HT1080 (cell line): ENCODE measurements around the gene NRN1L.

DNA sequence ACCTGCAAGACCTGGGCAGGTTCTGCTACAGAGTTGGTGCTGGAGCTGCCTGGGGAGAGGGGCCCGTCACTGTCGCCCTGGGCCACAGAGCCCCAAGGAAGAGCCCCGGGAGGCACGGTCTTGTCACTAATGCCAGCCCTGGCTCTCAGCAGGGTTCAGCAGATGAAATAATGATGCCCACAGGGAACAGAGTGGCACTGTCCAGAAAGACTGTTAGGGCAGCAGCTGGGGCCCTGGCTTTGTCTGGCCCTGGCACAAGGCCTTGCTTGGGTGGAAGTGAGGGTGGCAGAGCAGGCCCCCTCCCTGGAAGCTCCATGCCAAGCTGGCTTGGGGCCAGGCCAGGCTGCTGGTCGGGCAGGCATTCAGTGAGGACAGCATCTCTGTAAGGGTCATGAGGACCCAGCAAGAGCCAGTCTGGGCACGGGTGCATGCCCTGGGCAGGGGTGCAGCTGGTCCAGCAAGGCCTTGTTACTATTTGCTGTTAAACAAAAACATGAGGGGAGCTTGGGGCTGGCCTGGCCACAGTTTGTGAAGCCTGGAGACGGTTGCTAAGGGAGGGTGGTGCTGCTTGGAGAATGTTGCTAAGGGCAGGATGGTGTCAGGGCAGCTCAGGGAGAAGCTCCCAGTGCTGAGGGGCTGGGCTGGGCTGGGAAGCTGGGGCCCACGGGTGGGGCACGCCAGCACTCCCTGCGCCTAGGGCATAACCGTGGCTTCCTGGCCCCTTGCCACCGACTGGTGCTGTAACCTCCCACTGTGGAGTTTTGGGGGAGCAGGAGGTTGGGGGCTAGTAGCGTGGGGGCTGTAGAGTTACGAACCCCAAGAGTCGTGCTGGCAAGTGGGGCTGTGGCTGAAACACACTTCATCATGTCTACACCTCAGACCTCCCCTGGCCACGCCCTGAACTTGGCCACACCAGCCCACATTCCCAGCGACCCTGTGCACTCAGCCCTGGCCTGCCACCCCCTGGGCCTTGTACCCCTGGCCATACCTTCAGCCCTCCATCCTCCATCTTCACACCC lies 1.8 kb downstream of the TPPP3 start:
RAMPAGE:
- cytosol, long total RNA: no peak
- long total RNA: no peak
- nucleus, long total RNA: no peak

DNA sequence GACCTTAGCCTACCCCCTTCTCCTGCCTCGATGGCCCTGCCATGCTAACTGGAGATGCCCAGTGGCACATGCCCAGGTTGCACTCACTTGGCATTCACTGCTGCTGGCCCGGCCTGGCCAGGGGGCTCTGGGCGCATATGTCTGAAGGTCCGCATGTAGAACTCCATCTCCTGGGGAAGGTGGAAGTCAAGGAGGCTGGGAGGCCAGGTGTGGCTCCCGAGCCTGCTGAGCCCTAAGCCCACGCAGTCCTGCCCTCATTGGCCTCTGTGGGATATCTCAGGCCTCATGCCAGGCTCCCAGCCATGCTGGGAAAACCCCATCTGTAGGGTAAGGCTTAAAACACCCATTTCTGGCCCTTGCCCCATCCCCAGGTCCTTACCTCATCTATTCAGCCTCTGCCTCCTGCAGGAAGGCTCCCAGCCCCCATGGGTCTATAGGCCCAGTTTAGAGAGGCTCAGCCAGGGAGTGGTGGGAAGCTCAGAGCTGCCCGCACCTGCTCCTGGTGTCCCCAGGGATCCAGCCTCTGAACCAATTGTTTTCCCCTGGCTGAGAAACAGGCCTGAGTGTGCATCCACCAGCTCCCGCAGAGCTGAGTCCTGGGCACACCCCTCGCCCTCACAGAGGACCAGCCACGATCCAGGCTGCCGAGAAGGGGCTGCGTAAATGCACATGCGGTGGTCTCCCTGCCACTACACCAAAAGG lies 2.2 kb upstream of the TPPP3 start:
RAMPAGE:
- cytosol, long total RNA: no peak
- long total RNA: no peak
- nucleus, long total RNA: no peak

RAMPAGE:
- cytosol, long total RNA: no peak
- long total RNA: no peak
- nucleus, long total RNA: no peak
Measured at GRCh38 chr16:67404581-67405231, 11.4 kb upstream of the TPPP3 start.

RAMPAGE:
- cytosol, long total RNA: no peak
- long total RNA: no peak
- nucleus, long total RNA: no peak
Measured at GRCh38 chr16:67451754-67452379, 20.9 kb downstream of the HSD11B2 start.

DNA sequence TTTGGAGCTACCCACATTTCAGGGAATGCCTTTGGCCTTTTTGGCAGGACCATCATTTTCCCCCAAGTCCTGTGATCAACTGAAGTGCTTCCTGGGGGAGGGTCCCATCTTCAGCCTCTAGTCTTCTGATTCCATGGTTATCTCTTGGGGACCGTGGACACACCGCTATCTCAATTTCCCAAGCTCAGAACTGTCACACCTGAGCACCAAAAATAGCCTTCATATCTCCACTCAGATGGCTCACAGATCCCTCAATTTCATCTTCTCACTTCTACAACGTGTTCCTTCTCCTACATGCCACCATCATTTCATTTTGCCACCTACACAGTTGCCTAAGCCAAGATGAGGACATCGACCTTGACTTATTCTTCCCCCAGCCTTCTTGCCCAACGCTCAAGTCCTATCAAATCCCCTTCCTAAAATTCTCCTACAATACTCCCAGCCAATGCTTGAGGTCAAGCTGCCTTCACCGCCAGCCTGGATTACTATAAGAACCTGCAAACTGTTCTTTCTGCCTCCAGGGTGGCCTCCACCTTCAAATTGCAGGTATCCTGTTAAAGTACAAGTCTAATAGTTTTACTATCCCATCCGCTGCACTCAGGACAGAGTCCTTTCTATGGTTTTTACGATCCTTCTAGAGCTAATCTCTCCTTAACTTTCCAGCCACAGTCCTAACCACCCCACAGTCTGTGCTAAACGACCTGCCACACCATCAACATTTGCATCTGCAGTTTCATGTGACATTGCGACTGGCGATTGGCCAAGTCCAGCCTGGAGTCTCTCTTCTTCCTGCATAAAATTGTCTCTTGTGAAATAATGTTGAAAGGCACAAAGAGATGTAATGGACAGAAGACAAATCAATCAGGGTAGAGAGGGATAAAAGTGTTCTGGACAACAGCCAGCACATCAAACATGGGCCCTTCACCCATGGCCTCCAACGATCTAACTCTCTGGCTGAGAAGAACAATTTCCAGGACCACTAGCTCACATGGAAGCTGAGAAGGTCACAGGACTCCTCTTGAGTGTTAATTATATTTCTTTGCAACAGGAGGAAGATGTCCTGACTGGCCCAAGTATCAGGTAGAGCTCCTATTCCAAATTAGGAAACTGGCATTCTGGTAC lies 6.0 kb downstream of the ATP6V0D1 start:
RAMPAGE:
- cytosol, long total RNA: no peak
- long total RNA: no peak
- nucleus, long total RNA: no peak

GRCh38 chr16:67518428-67519157 lies 10.0 kb upstream of the RIPOR1 start:
RAMPAGE:
- cytosol, long total RNA: no peak
- long total RNA: no peak
- nucleus, long total RNA: no peak

DNA sequence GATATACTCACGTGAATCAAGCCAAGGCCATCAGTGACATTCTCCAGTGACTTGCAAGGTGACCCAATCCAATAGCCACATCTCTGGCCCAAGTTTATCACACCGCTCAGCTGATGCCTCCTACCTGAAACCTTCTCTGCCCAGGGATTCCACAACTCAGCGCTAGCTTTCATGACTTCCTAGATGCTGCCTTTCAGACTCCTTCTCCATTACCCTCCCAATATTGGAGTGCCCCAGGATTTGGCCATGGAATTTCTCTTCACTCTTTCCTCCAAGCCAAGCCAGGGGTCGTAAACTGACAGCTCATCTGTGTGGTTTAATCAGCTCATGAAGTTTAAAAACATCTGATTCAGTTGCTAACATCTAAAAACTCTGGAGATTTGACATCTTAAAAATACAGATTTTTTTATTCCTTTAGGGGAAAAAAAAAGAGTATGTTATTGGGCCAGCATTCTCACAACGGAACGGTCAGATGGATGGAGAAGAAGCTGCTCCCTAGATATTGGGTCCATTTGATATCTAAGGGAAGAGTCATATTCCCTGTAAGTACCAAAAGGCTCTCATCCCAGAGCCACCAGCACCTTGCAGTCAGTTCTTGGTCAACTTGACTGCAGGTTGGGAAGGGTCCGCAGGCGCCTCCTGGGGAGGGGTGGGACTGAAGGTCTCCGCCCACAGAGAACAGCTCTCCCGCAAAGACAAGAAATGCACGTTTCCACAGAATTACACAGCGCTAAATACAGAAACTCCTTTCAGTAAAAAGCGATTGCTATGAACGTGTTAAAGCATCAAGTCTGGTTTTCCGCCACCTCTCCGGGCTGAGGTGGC lies 1.1 kb upstream of the CTCF start:
RAMPAGE:
- cytosol, long total RNA: no peak
- long total RNA: no peak
- nucleus, long total RNA: no peak

DNA sequence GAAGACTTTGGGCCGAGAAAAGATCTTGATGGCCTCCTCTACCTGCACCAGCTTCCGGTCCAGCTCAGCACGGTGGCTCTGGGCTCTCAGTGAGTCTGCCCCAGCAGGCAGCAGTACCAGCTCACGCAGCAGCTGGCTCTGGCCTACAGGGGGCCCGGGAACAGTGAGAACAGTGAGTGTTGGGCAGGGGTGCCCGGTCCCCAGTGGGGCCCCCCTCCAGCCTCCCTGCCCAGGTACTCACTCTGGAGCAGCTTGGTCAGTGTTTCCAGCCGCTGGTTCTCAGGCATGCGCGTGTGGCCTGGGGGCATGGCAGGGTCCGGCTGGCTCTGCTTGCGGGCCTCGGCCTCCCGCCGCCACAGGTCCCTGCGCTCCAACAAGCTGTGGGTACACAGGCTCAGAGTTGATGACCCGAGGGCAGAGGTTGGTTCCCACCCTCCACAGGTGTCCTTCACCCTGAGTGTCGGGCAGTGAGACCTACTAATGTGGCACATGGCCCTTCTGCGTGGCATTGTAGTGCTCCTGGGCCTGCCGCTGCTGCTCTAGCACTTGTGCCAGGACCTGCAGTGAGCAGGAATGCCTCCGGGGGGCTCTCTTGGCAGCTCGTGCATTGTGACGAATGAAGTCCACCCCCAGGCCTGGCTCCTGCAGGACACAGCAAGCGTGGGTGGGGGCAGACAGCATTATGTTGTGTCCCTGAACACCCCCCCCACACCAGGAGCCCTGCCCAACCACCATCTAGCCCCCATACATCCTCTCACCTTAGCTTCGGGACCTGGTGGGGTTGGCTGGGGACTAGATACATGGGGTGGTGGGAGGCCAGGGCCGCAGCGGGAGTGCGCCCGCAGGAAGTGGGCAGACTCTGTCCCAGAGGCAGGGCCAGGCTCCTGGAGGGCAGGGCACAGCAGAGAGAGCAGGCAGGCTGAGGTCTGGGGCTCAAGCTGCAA lies 2.7 kb downstream of the PARD6A start:
RAMPAGE:
- cytosol, long total RNA: no peak
- long total RNA: no peak
- nucleus, long total RNA: no peak

GRCh38 chr16:67677398-67678328 lies 11.0 kb downstream of the C16orf86 start:
RAMPAGE:
- cytosol, long total RNA: no peak
- long total RNA: no peak
- nucleus, long total RNA: no peak

RAMPAGE:
- cytosol, long total RNA: no peak
- long total RNA: no peak
- nucleus, long total RNA: no peak
Measured at GRCh38 chr16:67770285-67770886, 36.0 kb downstream of the RANBP10 start.

RAMPAGE:
- cytosol, long total RNA: no peak
- long total RNA: no peak
- nucleus, long total RNA: no peak
Measured at GRCh38 chr16:67832802-67833663, 9.1 kb upstream of the THAP11 start.

RAMPAGE:
- cytosol, long total RNA: no peak
- long total RNA: no peak
- nucleus, long total RNA: no peak
Measured at GRCh38 chr16:67878811-67879860, 5.5 kb upstream of the NRN1L start.

RAMPAGE:
- cytosol, long total RNA: no peak
- long total RNA: no peak
- nucleus, long total RNA: no peak
Measured at GRCh38 chr16:67881472-67882291, 3.0 kb upstream of the NRN1L start.

DNA sequence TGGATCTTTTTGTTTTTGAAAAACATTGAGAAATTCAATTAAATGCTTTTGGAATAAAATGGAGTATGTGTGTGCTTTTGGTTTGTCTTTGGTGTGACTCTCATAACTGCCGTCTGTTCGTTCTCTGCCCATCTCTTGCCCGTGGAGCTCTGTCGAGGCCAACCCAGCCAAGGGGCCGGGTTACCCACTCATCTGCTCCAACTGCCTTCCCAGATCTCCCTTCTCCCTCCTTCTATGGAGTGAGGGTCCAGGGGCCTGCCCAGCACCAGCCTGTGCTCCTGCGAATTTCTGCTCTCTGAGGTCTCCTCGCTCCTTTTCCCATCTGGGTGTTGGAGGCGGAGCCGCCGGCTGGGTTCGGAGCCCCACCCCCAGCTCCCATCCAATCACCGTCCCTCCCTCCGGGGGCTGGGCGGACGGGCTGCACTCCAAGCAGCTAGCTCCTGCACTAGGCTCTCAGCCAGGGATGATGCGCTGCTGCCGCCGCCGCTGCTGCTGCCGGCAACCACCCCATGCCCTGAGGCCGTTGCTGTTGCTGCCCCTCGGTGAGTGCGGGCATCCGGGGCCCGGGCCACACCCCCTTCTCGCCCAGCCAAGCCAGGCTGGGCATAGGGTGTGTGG lies at the start of gene NRN1L:
Gene NRN1L, plus strand, starts transcription at position 445 of the 618 bp plus-strand sequence.
RAMPAGE:
- cytosol, long total RNA: no peak
- long total RNA: no peak
- nucleus, long total RNA: no peak

DNA sequence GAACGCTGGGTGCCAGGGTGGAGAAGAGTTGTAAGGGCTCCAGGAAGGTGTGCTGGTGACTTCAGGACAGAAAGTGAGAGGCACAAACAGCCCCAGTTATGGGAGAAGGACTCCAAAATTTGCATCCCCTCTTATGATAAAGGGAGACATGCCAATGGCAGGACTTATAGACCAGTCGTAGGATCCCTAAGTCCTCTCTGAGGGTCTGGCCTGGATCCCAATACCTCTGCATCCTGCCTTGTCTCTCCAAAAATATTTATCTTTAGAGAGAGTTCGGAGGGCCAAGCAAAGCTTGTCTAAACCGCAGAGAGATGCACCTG lies 334 bp downstream of the NRN1L start:
RAMPAGE:
- cytosol, long total RNA: no peak
- long total RNA: no peak
- nucleus, long total RNA: no peak

DNA sequence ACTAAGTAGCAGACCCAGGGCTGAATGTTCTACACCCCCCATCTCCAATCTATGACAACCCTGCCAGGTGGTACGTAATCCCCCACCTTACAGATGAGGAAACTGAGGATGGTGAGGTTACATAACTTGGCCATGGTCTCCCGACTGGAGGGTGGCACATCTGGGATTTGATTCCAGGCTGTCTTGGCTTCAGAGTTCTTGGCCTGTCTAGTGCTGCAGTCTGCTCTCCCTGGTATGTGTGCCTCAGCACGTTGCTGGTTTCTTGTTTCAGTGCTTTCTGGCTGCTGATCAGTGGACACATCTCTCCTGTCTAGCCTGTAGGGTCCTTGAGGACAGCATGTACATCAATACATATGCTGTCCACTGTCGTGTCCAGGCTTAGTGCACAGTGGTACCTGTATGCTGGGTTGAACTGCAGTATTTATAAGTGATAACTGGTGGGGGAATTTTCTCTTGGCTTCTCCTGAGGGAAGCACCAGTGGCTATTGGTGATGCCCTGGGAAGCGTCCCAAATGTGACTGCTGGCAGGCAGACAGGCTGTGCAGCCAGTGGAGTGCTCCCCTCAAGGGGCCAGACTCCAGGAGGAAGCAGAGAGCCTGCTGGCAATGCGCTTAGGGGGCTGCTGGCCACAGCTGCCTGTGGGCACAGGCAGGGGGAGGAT lies 14.4 kb downstream of the CTRL start:
RAMPAGE:
- cytosol, long total RNA: no peak
- long total RNA: no peak
- nucleus, long total RNA: no peak

DNA sequence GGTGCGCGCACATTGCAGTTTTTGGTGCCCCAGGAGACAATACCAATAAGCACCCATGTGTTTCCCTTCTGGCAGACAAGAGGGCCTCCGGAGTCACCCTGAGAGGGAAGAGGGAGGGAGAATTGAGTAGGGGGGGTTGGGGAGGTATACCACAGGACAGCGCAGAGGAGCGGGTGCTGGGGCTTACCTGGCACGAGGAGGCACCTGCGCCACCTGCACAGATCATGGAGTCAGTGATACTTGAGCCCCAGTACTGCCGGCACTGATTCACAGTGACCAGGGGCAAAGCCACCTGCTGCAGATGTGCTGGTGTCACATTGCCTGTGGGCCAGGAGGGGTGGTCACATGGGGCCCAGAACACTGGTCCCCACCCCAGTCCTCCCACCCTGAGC lies 1.7 kb downstream of the CTRL start:
RAMPAGE:
- cytosol, long total RNA: no peak
- long total RNA: no peak
- nucleus, long total RNA: no peak

GRCh38 chr16:68074597-68075480 lies 10.3 kb upstream of the NFATC3 start:
RAMPAGE:
- cytosol, long total RNA: no peak
- long total RNA: no peak
- nucleus, long total RNA: no peak

DNA sequence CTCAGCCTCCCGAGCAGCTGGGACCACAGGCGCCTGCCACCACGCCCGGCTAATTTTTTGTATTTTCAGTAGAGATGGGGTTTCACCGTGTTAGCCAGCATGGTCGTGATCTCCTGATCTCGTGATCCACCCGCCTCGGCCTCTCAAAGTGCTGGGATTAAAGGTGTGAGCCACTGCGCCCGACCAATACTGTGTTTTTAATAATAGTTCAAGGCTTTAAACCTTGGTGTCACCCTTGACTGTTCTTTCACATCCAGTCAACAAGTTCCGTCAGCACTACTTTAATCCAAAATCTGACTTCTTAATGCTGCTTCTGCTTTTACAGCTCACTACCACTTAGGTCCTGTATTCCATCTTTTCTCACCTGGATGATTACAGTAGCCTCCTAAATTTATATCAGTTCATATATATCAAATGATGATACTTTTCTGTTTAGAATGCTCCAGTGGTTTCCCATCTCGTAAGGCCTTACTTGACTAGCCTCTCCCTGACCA lies 33.9 kb downstream of the NFATC3 start:
RAMPAGE:
- cytosol, long total RNA: no peak
- long total RNA: no peak
- nucleus, long total RNA: no peak

DNA sequence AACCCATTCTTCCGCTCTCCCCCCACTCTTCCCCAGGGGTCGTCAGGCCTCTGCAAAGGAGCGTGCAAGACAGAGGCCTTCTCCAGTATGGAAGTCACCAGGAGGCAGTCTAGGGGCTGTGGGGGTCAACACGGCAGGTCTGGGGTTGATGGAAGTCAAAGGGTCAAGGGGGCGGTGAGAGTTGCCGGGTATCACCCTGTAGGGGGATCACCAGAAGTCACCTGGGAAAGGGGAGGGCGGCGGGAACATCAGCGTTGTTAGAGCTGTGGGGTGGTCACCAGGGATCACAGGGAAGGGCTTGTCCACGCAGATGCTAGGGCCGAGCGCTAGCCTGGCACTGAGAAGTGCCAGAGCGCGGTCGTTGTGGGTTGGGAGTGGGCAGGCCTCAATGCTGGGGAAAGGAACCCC lies 500 bp upstream of the ESRP2 start:
RAMPAGE:
- cytosol, long total RNA: no peak
- long total RNA: no peak
- nucleus, long total RNA: no peak